Pericardium (tissue), 1 donor: ENCODE results near the gene TMEM150A.

GRCh38 chr2:84969024-84969390 lies 2.0 kb upstream of the KCMF1 start:
- RRBS: no CpG with 5 or more reads among the region's 2 CpGs

DNA sequence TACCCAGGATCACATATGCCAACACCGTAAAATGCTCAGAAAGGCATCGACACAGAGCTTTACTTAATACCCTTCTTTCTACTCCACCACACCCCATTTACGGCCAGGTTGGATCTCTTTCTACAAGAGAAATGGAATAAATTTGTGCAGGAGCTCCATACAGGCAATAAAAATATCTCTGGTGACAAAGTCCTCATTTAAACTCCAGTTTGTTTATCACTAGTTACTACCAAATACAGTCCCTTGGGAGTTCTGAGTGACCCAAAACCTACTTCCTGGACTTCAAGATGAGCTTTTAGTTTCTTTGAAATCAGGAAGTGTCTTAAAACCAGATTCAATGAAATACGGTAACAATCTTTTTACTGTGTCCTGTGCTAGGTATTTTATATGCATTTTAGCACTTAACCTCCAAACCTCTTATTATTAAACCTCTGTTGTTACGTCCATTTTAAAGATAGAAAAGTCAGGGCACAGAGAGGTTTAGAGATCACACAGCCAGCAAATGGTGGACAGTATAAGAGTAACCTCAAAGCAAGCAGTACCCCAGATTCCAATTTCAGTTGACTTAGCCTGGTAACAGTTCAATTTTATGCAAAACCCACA lies 1.5 kb upstream of the KCMF1 start:
- RRBS: no CpG with 5 or more reads among the region's 5 CpGs

DNA sequence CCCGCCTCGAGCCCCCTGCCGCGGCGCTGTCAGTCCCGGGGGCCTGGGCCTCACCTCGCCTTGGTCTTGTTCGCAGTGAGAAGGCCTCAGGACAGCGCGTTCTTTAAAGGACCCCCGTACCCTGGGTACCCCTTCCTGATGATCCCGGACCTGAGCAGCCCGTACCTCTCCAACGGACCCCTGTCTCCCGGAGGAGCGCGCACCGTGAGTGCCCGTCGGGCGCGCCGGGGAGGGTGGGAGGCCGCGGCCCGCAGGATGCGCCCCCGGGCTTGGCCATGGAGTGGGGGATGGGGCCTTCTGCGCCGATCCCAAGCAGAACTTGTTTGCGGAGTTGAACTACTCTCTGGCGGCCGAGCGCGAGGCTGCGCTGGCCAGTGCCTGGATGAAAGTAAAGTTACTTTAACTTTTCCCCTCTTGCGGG lies 1.1 kb downstream of the TCF7L1 start:
- RRBS: 5% methylated on average over 20 of the region's 37 CpGs

GRCh38 chr2:85237526-85238718 lies 89.9 kb downstream of the TGOLN2 start:
- RRBS: 85% methylated on average over 2 of the region's 28 CpGs

DNA sequence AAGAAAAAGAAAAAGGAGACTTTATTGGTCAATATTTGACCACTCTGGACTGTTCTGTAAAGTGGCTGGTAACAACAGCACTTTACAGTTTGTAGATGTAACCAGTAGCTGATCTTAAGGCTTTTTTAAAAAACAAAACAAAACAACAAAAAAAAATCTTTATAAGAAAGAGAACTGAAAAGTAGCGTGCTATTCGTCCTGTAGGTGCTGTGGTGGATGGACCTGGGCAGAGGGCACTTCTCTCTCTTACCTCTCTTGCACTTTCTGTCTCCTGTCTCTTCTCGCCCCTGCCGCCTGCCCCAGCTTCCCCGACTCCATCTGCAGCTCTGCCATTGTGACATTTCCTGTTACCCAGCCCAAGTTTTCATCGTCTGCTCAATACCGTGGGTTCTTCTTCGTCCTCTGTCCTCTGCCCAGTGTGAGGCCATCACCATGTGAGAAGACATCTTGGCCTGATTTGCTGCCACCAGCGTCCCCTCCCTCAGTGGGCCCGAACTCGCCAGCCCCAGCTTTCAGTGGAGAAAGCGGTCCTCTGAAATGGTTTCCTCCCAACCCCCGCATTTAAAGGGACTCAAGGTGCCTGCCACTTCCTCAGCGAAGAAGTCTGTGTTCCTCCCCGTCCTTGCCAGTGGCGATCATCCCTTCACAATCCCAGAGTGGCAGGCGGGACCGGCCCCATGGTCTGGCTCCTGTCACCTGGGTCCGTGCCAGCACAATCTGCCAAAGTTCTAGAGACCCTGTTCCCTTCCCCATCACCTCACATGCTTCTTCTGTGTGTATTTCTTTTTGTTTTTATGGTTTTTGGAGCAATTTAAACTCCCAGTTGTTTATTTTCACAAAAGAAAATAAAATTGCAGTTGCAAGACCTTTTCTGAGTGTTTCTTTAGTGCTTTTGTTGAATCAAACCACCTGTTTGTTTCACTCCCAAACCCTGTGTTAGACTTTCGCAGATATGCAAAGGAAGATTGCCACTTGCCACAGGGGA lies 18.0 kb downstream of the TGOLN2 start:
- RRBS: no CpG with 5 or more reads among the region's 20 CpGs

DNA sequence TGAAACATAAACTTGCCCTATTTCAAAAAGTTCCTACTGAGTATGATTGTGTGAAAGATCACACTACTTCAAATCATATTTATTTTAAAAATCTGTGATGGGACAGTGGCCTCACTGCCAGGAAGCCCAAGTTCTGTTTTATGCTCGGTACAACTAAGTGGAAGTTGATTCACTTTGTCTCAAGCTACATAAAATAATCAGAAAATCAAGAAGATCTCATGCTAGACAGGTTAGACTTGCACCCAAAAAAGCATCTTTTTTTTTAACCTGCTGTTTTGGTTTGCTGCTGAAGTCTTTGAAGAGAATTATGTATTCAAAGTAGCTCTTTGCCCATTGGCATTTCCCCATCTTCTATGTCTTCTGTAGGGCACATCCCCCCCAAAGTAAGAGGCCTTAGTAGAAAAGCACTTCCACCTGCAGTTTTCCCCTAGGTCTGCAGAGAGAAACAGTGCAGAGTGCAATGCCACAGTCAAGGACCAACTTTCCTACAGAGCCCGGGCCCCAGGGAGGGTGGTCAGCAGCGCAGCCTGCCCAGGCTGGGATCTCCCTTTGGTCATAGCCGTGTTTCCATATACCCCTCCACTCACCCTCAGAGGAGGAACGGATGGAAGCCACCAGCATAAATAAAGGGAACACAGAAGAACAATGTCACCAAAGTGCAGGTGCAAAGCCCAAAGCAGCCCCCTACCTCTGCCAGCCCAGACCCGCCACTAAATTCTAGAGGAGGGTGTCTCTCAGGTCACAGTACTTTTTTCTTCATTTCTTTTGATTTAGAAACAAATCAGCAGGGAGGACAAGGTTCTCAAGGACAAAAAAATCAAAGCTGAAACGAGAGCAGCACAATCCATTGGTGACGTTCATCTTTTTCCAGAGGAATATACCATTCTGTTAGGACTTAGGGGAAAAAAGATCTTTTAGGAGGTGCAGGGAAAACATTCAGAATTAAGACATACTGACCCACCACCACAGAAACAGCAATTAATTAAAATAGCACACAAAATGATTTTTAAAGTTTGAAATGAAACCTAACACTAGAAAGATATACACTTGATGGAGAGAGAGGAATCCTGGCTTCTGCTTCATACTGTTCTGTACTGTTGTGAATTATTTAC lies 5.6 kb downstream of the TGOLN2 start:
- RRBS: no CpG with 5 or more reads among the region's 8 CpGs

DNA sequence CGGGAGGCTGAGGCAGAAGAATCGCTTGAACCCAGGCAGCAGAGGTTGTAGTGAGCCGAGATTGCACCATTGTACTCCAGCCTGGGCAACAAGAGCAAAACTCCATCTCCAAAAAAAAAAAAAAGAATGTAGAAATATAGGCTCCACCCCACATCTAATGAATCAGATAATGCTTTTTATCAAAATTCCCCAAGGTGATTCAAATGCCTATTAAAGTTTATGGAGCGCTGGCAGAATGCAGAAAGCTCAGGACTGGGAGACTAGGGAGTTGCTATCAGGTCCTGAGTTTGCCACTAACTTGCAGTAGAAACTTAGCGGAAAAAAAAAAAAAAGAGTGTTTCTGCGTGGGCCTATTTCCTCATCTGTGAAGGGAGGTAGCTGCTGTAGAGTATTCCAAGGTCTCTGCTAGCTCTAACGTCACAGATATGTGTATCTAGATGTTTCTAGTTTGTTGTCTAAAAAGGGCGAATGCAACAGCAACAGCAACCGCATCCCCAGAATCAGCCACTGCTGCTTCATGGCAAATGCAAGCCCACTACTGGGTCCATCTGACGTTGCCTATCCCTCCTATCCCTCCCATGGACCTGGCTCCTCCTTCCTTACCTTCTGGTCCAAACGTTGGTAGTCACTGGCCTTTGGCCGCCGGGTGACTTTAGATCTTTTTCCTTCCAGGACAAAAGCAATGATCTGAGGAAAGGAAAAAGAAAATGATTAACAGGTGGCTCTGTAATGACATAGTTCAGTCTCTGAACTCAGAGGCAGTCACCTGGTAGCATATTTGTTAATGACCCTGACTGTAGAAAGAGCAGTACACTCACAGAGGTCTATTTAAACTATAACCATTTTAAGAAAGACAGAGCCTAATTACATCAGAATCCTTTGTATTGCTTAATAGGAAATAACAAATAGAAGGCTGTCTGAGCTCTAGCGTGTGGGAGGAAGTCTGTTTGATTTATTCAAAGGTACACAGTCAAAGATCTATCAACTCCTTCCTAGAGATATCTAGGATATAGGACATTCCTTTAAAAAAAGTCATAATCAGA lies 3.2 kb downstream of the TGOLN2 start:
- RRBS: no CpG with 5 or more reads among the region's 14 CpGs

DNA sequence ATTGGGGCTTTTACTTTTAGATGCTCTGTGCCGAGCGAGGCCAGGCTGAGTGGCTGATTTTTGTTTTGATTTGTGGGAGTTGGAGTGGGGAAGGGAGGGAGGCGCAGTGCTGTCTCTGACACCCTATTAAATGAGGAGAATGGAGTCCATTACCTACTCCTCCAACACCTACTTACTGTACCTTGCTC lies 18.6 kb downstream of the SH2D6 start:
- RRBS: no CpG with 5 or more reads among the region's 3 CpGs

DNA sequence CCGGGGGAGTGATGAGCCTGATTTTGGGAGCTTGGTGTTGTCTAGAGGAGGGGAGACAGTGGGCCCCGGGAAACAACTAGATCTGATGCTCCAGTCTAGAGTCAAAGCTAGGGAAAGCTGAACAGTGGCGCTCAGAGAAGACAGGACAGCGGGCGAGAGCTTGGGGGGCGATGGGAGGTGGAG lies 18.7 kb downstream of the SH2D6 start:
- RRBS: 29% methylated on average over 2 of the region's 6 CpGs

- RRBS: 2% methylated on average over 38 of the region's 74 CpGs
These were observed 19.3 kb downstream of the SH2D6 start for GRCh38 chr2:85437544-85438513.

DNA sequence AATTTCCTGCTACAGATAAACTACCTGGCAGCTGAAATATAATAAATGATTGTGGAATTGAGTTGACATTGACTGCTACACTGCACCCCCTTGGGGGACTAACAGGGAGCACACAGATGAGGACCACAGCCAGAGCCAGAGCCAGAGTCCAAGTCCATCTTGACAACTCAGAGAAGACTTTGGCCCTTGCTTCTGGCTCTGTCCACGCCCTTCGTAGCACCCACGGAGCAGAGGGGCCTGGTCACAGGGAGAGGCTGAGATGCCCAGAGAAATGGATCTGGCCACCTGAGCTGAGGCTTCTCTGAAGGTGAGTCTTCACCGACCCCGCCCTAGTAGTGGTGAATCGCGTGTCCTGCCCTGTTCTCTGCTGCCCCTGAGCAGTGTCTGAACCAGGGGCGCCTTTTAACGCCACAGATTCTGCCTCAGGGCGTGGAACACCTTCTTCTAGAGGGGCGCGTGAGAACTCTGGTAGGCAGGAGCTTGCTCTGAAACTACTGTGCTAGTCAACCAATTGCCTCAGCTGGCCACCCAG lies 35.7 kb upstream of the MAT2A start:
- RRBS: no CpG with 5 or more reads among the region's 12 CpGs

GRCh38 chr2:85504536-85505625 lies 34.1 kb upstream of the MAT2A start:
- RRBS: no CpG with 5 or more reads among the region's 10 CpGs

DNA sequence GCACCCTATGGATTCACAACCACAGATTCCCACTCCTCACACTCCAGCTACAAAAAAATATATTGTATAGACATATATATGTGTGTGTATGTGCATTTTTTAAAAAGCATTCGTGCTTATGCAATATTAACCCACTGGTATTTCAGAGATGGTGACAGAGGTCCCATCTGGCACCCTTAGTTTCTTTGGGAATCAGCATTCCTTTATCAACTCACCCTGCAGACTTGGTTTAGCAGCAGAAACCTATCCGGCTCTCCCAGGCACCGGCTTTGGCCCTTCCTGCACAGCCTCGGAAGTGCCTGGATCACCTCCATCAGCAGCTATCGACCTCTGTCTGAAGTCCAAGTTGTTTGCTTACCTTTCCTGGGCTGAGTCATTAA lies 22.5 kb upstream of the MAT2A start:
- RRBS: no CpG with 5 or more reads among the region's 5 CpGs

GRCh38 chr2:85577720-85578784 lies 666 bp downstream of the VAMP8 start:
- RRBS: no CpG with 5 or more reads among the region's 23 CpGs

DNA sequence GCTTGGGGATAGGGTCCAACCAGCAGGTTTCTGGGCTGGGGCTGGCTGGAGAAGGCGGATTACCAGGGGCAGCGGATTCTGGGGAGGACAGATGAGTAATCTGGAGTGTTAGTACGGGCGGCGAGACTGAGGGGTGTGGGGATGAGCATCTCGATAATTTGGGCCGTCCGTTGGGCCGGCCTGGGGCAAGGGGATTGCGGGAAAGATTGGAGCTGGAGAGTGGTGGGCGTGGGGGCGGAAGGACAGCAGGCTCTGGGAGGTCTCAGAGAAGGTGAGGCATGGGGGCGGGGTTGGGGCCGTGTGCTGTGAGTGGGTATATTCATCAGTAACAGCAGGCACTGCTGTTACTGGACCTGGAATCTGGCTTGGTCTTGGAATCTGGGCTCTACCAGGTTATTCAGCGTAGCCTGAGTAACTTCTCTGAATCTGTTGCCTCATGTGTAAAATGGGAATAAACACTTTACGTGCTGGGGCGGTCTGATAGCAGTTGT lies 363 bp downstream of the RNF181 start:
- RRBS: no CpG with 5 or more reads among the region's 17 CpGs

DNA sequence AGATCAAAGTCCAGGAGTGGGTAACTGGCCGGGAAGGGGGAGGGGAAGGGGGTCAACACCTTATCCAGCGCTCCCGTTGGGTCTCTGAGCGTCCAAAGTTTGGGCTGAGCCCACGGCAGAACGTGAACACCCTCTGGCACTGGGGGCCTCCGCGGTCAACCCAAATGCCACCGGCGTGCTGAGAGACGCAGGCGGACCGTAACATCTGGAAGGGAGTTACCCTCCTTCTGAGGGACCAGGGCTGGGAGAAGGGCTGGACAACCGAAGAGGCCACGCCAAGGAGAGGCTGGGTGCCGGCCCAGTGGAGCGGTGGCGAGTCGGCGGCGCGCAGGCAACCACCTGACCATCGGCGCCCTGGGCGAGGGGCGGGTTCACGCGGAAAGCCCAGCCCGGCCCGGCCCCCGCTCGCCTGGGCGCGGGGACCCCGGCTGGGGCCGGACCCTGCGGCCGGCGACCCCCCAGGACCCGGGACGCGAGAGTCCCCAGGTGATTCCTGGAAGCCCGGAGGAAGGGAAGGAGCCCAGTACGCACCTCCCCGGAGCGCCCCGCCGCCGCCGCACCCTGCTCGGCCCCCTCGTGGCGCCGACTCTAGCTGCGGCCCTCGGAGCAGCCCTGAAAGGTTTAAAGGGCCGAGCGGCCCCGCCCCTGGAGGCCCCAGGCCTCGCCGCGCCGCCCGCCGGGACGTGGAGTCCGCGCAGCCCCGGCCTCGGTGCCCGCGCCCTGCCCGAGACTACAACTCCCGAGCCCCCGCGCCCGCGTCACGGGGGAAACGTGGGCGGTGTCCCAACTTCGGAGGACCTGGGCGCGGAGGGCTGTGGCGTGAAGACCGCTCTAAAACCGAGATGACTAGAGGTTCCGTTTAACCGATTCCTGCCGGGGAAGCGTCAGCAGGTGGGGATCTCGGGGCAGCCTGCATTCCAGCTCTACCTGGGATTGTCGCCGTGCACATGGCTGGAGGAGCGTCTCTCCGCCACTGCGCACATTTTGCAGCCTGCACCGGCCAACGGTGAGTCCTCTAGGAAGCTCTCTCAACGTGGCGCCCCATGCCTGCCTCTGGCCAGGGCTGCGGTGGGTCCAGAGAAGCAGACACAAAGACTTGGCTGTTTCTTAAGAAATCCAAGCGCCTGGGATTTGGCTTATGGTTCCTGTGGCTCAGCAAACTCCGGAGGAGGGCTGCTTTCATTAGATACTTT lies at the start of gene TMEM150A:
TSS of gene TMEM150A (minus strand) at position 623 of the 1,193 bp plus-strand sequence.
- RRBS: 3% methylated on average over 16 of the region's 104 CpGs

GRCh38 chr2:85656186-85656891 lies 11.7 kb downstream of the SFTPB start:
- RRBS: no CpG with 5 or more reads among the region's 7 CpGs

DNA sequence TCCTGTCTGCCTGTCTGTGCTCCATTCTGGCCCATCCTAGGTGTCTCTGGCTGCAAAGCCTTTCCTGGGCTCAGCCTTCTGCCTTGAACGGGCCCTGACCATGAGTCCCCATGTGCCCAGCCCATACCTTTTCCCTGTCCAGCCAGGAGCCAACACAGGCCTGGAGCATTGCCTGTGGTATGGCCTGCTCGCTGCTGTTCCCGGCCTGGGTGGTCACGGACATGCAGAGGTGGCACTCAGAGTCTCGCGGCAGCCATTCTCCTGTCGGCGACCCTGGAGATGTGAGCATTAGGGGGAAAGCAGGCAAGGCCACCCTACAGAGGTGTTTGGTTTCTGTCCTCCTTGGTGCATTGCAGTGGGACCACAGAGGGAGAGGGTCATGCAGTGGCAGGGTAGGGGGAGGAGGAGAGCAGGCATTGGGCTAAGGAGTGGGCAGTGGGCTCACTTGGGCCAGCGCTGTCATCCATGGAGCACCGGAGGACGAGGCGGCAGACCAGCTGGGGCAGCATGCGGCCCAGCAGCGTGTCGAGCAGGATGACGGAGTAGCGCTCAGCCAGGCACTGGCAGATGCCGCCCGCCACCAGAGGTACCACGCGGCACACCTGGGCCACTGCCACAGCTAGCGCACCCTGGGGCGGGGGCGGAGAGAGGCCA lies 4.7 kb downstream of the SFTPB start:
- RRBS: no CpG with 5 or more reads among the region's 24 CpGs

- RRBS: no CpG with 5 or more reads among the region's 11 CpGs
These were observed 13.0 kb downstream of the GNLY start for GRCh38 chr2:85707147-85707651.

DNA sequence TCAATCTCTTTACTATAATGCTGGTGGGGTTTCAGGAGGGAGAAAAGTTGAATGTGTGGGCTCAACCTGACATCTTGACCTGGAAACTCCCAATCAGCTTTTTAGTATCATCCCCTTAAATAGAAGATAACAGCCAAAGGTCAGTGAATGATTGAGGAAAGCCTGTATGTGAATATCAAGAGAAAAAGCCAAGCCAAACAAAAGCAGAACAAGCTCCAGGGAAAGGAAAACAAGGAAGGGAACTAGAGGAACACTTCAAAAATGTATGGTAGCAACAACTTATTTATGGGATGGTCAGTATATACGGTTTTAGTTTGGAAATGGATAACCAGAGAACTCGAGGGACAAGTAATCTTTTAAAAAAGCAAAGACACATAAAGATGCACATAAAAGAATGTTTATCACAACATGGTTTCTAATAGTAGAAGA lies 28.3 kb upstream of the ATOH8 start:
- RRBS: no CpG with 5 or more reads among the region's 2 CpGs